ENCODE measurements around a stretch of chr17.

- PRO-cap, result no peak
Observed at GRCh38 chr17:47955229-47956254, 2.1 kb downstream of the PRR15L start.

GRCh38 chr17:47958525-47959167 lies 963 bp upstream of the PRR15L start:
- PRO-cap, result no peak

- PRO-cap, result bidirectional peak, plus-strand start at chr17:48048784, minus-strand start at chr17:48048601; unidirectional peak, plus-strand start at chr17:48049041
Observed at GRCh38 chr17:48048449-48049497, 614 bp downstream of the NFE2L1 start.

GRCh38 chr17:48060666-48060988 lies 12.5 kb downstream of the NFE2L1 start:
- PRO-cap, result no peak

DNA sequence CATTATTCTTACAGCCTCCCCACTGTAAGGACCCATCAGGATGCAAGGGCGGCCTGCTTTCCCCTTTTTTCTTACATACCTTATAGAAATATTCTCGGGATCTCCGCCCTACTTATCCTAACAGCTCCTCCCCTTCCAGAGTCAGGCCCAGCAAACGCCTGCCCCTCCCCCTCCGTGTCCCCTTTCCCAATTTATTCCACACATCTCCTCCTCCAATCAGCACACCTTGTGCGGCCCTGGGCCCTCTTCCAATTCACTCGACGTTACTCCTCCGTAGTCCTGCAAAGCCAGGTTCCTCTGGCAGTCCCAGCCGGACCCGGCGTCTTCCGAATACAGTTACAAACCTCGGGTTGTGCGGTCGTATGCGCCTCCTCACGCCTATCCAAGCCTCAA lies 752 bp downstream of the CBX1 start:
- PRO-cap, result no peak

GRCh38 chr17:48545671-48546910 lies 1.2 kb upstream of the HOXB2 start:
- PRO-cap, result no peak

- PRO-cap, result no peak
Observed at GRCh38 chr17:48549181-48550114, 4.5 kb upstream of the HOXB2 start.

DNA sequence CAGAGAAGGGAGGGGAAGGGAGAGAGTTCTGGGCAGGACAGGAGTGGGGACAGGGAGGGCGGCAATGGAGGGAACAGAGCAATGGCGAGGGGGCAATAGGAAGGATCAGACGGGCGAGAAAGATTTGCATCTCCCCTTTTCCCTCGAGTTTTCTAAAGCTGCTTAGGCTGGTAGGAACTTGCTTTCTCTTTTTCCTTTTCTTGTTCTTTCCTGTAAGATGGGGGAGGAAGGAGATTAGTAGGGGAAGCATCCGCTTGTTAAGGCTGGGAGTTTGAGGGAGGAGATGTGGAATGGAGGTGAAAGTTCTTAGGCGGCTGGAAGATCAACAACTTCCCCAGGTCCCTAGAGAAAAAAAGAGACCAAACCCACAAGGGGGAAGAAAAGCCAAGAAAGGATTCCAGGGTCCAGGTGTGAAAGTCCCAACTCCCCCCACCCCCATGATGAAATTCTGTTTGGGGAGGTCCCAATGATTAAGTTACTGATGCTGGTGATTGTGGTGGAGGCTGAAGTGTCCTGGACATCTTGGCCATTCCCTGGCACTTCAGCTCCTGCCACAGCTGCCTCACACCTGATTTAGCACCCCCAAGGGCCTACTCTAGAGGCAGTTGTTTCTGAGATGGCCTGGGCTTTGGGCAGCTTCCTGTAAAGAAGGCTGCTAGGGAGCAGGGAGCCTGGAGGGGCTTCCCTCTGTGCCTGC lies 13.3 kb downstream of the HOXB4 start:
- PRO-cap, result no peak

DNA sequence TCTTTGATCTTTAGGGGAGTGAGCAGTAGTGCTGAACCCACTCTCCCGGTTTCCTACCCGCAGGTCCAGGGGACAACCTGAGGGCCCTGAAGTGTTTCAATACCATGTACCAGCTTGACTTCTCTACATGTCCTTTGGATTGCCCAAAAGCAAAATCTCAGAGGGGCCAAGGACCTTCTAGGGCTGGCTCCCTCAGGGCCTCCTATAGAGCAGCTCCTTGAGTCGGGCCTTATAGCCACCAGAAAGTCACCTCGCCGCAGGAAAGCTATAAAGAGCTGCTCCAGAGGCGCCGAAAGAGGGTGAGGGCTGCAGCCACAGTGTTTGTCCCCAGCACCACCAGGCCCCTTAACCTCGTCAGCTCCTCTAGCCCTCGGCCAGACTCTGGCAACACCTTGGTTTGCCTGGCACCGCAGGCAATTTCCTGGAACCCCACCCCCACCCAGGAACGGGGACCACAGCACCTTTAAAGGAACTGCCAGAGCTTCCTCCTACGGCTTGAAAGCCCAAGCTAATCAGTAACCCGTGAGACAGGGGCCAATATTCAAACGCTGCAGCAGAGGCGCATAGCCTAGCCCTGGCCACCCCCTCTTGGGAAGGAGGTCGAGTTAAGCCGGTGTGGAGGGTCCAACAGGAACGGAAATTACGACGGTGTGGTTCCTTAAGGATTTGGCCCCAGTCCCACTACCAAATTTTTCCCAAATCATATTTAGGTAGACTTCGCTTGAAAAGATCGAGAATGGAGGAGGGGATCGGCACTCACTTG lies 3.2 kb downstream of the HOXB6 start:
- PRO-cap, result no peak

DNA sequence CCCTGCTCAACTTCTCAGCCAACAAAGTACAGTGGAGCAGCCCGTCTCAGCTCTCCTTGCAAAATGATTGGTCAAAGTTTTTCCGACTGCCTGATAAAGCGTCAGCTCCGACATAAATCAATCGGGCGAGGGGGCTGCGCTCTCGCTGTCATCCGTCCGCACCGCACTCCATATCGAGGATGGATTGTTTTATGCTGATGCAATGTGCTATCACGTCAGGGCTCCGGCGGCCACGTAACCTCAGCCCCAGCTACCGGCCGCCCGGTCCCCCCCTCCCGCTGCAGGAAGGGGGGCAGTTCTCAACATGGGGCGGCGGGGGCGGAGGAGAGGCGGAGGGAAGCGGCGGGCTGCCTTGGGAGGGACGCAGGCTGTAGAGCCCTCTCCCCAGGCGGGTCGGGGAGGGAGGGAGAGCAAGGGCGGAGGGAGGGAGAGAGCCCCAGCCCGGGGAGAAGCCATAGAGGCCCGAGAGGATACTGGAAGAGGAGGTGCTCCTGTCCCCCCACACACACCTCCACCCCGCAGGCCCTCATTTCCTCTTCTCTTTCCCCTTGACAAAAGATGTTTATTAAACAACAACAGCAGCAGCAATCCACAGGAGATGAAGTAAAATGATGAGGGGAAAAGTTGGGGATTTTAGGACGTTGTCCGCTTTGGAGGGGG lies 381 bp upstream of the HOXB9 start:
- PRO-cap, result no peak

DNA sequence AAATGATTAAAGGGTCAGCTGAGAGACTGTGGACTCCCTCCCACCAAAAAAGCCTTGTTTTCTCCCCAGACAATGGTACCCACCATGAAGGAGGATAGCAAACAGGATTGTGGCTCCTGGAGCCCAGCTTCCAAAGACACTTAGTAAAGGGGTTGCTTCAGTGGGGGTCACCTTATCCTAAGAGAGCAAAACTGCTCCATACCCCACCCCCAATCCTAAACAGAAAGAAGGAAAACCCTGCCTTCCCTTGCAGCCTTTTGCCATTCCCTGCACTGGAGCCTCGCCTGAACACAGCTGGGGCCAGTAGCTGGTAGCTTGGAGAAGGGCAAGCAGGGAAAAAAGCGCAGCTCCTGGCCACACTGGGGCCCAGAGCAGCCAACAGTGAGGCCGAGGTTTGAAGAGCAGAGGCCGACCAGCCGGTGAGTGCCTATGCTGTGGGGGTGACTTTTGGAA lies 3.1 kb upstream of the HOXB9 start:
- PRO-cap, result no peak

DNA sequence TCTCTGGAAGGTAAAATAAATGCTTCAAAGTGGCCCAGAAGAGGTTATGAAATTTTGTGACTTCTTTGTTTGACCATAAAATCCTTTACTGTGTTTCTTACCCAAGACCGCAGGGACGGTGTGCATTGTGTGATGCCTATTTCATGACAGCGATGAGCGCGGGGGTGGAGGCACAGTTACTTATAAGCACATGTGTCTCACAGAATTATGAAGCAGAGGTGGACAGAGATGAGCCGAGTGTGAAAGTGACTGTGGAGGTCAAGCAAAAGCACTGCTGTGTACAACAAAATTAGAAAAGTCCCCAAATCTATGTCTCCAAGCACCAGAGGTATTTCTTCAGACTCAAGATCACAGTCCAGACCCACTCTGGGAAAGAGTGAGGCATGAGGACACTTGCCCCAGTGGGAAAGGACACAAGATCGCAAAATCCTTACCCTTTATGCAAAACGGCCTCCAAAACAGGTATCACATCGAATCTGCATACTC lies 4.2 kb upstream of the HOXB9 start:
- PRO-cap, result no peak

DNA sequence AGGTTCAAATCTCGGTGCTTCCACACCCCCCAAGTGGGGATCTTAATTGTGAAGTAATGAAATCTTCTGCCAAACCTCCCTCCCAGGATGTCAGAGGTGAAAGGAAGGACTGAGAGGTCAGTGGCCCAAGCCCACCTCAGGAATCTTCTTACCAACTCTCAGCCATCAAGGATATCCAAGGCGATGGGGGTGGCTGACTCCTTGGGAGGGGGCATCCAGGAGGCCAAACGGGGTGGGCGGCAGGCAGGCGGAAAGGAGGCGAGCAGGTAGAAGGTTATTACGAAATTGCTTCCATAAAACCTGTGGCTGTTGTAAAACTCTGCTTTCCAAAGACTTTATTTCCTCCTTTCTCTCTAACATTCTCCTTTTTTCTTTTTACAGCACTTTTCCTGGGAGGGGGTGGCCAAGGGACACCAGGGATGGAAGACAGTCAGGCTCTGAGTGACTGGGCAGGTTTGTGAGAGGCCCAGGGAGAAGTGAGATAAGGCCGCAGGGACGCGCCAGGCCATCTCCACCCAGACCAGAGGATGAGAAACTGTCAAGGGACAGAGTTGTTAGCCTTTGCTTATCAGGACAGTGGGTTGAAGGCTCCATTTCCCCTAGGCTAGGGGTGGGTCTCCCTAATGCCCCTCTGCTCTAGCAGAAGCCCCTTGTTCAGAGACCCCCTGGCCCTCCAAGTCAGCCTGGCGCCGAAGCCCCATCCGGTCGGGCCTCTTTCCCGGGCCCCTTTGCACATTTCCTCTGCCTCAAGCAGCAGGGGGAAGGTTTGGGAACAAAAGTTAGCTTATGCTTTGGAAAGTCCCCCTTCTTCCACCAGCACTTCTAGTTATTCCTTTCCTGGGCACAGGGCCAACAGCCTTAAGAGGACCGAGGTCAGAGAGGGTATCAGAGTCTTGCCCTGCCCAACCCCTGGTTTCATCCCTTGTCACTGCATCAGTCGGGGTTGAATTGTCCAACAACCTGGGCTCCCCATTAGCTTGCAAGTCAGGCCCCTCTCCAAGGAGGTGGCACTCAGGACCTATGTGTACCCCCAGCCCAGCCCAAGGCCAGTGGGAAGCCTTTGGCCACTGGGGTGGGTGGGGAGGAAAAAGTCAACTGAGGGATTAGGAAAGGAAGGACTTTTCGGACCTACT lies 5.0 kb upstream of the HOXB9 start:
- PRO-cap, result no peak

DNA sequence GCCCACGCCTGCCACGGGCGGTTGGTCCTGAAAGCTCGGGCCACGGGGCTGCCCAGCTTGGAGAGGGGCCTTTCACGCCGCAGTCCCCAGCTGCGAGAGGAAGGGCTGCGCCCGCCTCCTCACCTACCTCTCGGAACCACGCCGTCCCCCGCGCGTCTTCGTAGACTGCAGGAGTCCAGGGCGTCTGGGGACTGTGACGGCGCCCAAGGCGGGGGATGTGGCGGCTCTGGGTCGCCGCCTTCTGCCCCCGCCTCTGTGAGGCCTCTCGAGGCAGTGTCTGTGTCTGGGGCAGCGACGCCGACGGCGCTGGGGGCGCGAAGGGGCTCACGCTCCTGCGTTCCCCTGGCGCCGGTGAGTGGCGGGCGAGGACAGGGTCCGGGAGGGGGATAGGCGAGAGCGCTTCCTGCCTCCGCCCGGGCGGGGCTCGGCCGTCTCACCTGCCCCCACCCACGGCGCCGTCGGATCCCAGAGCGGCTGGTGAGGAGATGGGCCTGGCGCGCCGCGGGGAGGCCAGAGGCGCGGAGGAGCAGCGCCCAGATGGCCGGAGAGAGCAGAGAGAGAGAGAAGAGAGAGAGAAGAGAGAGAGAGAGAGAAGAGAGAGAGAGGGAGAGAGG lies 20.4 kb upstream of the HOXB9 start:
- PRO-cap, result no peak

DNA sequence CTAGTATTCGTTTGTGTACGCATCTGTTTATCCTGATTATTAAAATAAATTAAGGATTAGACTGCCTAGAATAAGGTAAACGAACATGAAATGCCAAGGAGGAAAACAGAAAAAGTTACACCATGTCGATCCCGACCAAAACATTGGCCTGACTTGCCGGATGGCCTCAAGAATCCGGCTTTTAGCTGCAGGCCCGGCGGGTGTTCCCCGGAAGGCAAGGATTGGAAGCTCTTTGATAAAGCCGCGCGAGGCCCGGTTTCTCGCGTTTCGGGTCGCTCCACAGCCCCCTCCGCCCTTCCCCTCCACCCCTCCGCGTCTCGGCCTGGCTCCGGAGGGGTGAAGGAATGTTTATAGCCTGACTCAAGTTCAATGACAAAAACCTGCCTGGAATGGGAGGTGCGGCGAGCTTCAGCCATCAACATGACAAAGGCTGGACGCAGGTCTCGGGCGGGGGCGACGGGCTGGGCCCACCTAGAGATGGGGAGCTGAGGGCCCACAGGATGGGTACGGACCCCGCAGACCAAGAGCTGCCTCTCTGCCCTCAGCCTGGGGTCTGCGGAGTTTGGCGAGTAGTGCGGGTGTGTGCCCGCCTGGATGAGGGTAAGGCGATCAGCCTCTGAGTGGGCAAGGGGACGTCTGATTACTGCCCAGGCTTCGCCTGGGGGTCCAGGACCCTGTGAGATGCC lies 2.6 kb downstream of the PRAC1 start:
- PRO-cap, result no peak

- PRO-cap, result no peak
Observed at GRCh38 chr17:48790379-48790900, 26.6 kb downstream of the TTLL6 start.

- PRO-cap, result no peak
Observed at GRCh38 chr17:48893371-48894042, 920 bp downstream of the ATP5MC1 start.

GRCh38 chr17:48966842-48967142 lies 1.6 kb downstream of the GIP start:
- PRO-cap, result no peak

GRCh38 chr17:49015898-49016370 lies 18.7 kb downstream of the IGF2BP1 start:
- PRO-cap, result no peak

- PRO-cap, result no peak
Observed at GRCh38 chr17:49208851-49209880, 1.2 kb downstream of the GNGT2 start.

Measured in ureter (tissue), 1 donor.